Psoas muscle (tissue), 2 donors: ENCODE measurements around a stretch of chr18.

DNA sequence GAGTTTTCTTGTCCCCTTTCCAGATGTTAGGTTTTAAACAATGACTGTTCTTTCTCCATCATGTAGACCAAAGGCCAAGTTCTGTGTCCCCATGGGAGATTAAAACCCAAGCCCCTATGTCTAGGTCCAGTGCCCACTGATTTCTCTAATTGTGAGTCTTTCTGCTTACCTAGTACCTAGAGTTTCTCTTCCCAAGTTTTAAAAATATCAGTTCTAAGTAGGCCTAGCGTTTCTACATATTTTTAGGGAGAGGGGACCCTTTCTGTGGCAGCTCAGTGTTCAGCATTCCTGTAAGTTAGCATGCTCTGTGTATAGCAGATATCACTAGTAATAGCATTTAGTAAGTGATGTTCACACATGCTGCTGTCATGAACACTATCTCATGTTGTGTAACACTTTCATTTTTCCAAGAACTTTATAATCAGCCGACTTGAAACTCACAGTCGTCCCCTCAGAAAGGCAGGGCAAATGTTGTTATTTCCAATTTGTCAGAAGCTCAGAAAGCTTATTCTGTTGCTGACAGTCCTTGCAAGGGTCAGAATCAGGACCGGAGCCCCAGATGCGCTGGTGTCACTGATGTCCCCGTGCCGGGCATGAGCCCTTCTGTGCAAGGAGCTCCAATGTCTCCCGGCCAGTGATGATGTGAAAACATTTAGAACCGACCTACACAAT lies 267.7 kb downstream of the ALPK2 start:
- PRO-cap, 2 experiments = no peak in any of the 2 experiments

- PRO-cap, 2 experiments = no peak in any of the 2 experiments
These were observed 225.8 kb downstream of the ALPK2 start for GRCh38 chr18:58402994-58403525.

- PRO-cap, 2 experiments = no peak in any of the 2 experiments
These were observed 135.0 kb downstream of the ALPK2 start for GRCh38 chr18:58493921-58494286.

GRCh38 chr18:58674287-58674877 lies 3.1 kb downstream of the MALT1 start:
- PRO-cap, 2 experiments = no peak in any of the 2 experiments

DNA sequence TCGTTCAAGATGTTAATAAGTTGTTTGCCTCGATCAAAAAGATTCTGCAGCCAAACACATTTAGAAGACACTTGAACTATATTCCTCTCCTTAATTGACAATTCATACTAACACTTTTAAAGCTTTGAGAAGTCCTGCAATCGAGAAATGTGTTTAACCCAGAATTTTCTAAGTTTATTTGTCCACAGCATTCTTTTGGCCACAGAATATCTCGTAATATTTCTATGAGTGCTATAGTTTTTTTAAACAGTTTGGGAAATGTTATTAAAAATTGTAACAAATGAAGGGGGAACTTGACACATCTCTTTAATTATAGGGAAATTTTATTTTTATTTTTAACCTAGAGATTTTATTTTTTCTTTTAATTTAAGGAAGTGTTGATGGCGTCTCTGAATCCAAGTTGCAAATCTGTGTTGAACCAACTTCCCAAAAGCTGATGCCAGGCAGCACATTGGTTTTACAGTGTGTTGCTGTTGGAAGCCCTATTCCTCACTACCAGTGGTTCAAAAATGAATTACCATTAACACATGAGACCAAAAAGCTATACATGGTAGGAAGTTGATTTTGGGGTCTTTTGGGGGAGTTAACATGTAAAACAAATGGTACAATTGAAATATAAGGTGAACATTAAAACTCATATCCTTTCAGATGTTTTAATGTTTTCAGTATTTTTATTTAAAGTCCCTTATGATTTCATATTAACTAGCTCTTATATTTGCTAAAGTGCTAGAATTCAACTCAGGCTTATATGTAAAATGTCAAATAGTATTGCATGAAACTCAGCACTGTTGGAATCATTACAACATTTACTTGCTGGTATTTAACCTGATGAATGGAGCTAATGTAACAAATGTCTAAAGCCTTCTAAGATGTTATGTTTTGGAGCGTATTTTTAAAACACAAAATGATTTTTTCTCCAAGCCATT lies 38.0 kb downstream of the MALT1 start:
- PRO-cap, 2 experiments = no peak in any of the 2 experiments

GRCh38 chr18:58781349-58781919 lies 83.2 kb upstream of the ZNF532 start:
- PRO-cap, 2 experiments = no peak in any of the 2 experiments

DNA sequence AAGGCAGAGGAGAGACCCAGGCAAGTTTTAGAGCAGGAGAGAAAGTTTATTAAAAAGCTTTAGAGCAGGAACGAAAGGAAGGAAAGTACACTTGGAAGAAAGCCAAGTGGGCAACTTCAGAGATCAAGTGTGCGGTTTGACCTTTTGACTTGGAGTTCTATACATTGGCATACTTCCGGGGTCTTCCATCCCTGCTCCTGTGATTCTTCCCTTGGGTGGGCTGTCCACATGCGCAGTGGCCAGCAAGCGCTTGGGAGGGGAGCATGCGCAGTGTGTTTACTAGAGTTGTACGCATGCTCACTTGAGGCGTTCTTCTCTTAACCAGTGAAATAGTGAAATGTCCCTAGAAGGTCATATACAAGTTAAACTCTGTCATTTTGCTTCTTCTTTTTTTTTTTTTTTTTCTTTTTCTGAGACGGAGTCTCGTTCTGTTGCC lies 56.9 kb upstream of the ZNF532 start:
- PRO-cap, 2 experiments = no peak in any of the 2 experiments

- PRO-cap, 2 experiments = no peak in any of the 2 experiments
These were observed 88.9 kb downstream of the ZNF532 start for GRCh38 chr18:58953412-58954057.

DNA sequence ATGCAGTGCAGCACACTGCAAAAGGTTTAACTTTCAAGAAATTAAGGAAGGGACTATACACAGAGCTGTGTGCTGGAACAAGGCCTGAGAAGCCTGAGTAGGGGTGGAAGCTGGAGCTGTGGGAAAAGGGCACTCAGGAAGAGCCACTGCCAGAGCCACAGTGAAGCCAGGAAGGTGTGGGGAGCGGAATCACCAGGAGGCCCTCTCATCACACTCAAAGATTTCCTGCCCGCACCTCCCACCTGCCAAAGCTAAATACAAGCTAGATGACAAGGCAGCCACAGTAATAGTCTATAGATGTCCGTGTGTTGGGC lies 126.0 kb downstream of the ZNF532 start:
- PRO-cap, 2 experiments = peak in 1 of 2 experiments; most common plus-strand start position 160 of the sequence (in 1); most common minus-strand start position 162 of the sequence (in 1)

- PRO-cap, 2 experiments = peak in 1 of 2 experiments; most common plus-strand start chr18:58999024 (in 1); most common minus-strand start chr18:58998886 (in 1)
These were observed 134.1 kb downstream of the ZNF532 start for GRCh38 chr18:58998609-58999293.

DNA sequence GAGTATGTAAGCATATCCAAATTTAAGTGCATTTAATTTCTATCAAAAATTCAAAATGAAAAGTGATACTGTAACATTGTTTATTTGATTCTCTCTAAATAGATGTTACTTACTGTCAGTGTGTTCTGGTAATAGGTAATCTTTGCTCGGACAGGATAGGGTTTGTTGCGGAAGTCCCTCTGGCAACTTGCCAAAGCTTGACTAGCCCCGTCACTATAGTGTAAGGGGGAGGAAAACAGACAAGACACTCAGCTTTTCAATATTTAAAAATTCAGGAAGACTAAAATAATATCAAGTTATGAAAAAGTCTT lies 6.0 kb downstream of the LMAN1 start:
- PRO-cap, 2 experiments = no peak in any of the 2 experiments

DNA sequence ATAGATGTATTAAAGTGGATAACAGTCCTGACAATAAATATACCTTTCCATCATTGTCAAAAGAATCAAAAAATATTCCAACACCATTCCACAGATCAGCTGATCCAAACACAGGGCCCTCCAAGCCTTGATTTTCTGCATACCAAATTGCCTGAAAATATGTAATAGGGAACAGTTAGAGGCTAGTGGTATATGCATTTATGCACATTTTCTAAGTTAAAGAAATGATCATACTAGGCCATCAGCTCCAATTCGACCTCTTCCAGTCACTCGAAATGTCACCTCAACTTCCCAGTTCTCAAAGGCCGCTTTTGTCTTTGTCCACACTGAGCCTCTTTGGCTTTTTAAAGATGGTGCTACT lies 3.8 kb downstream of the LMAN1 start:
- PRO-cap, 2 experiments = no peak in any of the 2 experiments

DNA sequence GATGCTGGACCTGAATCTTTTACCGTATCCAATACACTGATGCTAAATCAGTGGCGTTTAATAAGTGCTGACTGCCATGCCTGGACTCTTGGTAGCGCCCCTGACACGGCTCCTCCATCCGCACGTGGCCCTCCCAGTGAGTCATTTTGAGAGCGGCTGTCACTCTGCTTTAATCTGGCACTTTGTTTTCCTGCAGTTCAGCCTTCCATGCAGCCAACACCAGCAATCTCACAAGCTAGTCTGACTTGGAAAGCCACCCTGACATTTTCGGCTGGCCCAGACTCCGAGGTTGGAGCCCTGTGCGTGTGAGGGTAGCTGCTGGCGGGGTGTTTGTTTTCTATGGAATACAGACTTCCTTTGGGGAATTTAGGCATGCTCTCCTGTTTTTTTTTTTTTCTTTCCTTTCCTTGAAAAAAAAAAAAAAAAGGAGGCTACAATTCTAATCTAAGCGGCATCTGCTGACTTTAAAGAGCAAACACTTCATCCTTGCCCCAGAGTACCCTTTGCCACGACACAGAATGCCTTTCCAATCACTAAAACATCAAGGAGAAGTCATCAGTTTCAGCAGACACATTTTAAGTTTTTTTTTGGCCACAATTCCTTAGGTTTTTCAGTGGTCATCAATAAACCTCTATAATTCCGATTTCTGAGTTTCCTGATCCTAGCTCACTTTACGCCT lies 155.3 kb upstream of the LMAN1 start:
- PRO-cap, 2 experiments = no peak in any of the 2 experiments

- PRO-cap, 2 experiments = no peak in any of the 2 experiments
These were observed 220.7 kb downstream of the CDH20 start for GRCh38 chr18:61553885-61554301.

DNA sequence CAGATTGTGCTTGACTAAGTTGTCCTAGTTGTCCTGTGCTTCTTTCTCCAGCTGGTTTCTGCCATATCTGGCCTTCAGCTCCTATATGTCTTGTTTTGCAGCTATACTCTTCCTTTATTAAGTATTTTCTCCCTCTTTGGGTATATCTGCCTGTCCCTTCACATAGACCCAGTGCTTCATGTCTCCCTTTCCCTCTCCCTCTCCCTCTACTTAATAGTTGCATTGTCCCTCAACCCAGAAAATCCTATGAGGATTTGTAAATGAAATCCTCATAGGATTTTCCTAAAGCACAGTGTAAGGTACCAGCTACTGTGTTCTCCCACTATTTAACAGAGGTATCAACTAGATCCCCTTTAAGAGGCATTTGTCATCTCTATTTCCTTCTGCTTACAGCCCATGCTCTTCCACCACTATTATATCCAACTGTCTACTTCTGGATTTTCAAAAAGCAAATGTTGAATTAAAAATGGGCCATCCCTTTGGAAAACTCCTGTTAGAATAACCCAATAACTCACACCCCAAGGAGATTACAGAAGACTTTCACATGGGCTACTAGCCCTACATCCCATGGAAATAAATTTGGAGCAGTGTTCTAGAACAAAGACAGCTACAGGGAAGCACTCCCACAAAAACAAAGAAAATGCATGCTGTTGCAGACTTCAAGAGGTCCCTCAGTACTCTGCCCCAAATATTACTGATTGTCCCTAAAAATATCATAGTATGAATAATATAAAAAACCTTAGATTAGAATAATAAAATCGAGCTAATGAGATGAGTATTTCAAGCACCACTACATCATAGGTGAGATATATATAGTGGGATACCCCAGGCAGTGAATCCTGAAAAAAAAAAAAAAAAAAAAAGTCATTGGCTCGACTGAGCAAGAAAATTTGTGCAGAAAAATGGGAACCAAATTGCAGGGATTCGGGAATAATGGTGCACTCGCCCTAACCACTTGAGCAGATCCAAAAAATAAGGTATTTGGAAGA lies 83.5 kb downstream of the RNF152 start:
- PRO-cap, 2 experiments = no peak in any of the 2 experiments

GRCh38 chr18:61891402-61892465 lies 1.1 kb downstream of the RNF152 start:
- PRO-cap, 2 experiments = no peak in any of the 2 experiments

DNA sequence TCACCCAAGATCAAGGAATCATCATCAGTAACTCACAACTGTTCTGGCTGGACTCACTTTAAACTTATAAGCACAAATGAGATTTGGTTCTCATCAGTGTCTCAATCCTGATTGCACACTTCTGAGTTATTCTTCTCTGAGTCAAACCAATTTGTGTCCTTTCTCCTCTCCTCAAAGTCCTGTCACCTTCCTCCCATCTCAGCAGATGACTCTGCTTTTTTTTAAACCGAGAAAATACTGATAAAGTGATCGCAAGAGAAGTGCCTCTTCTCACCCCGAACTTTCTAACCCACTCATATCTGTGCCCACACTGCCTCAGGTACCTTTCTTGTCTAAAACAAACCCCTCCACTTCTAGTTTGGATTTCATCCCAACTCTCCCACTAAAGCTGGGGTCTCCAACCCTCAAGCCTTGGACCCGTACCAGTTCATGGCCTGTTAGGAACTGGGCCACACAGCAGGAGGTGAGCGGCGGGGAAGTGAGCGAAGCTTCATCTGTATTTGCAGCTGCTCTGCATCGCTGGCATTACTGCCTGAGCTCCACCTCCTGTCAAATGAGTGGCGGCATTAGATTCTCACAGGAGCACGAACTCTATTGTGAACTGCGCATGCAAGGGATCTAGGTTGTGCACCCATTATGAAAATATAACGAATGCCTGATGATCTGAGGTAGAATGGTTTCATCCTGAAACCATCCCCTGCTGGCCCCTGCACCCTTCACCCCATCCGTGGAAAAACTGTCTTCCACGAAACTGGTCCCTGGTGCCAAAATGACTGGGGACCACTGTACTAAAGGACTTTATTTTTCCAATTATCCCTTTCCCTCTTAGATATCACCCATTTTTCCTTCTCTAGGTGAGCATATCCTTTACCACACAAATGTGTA lies 130.3 kb downstream of the PIGN start:
- PRO-cap, 2 experiments = no peak in any of the 2 experiments

GRCh38 chr18:62420485-62421448 lies 95.7 kb downstream of the TNFRSF11A start:
- PRO-cap, 2 experiments = peak in 1 of 2 experiments; most common plus-strand start chr18:62421000 (in 1); most common minus-strand start chr18:62420846 (in 1)

GRCh38 chr18:62437523-62438439 lies 85.0 kb upstream of the ZCCHC2 start:
- PRO-cap, 2 experiments = peak in 1 of 2 experiments; most common plus-strand start chr18:62438180 (in 1); most common minus-strand start chr18:62438106 (in 1)

GRCh38 chr18:62498905-62499188 lies 24.0 kb upstream of the ZCCHC2 start:
- PRO-cap, 2 experiments = no peak in any of the 2 experiments